SK-N-MC (cell line): ENCODE results near the gene QRICH2.

DNA sequence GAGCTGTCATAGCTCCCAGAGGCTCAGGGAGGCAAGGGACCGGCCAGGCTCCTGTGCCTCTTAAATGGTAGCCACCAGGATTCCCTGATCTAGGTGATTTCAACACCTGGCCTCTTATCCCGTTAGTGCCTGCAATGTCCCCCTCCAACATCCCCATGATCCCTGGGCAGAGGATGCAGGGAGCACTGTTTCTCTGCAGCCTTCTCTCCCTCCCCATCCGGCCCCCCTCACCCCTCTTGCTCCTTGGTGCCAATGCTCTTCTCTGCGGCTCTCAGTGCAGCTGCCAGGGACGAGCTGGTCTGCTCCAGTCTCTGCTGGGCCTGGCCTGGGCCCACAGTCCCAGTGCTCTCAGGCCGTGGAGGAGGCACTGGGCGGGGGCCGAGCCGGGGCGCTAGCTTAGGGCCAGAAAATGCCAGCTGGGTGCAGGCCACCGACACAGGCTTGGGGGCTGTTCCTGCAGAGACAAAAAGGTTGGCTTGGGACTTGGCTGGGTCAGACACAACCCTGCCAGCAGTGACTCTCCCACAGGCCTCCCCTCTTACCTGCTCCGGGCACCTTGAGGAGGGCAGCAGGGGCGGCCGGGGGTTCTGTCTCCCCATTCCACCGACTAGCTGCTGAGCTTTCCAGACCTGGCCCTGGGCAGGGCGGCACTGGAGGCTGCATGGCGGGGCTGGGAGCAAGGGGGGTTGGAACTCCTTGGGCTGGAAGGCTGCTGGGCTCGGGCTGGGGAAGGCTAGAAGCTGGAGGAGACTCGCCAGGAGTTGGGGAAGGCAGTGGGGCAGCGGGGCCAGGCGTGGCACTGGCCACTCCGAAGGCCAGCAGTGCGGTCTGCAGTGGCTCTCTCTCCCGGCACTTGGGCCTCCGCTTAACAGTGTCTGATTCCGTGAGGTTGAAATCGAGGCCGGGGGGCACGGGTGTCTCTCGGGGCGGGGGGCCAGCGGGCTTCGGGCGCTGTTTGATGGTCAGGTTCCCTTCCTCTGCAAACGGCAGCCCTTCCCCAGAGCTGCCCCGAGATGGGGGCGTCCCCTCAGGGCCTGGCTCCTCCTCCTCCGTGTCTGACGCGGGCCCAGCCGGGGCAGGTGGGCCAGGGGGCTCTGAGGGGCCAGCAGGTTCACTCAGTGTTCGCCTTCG, 13.7 kb downstream of the CASKIN2 start:
- RRBS, result 91% methylated on average over 5 of the region's 43 CpGs

DNA sequence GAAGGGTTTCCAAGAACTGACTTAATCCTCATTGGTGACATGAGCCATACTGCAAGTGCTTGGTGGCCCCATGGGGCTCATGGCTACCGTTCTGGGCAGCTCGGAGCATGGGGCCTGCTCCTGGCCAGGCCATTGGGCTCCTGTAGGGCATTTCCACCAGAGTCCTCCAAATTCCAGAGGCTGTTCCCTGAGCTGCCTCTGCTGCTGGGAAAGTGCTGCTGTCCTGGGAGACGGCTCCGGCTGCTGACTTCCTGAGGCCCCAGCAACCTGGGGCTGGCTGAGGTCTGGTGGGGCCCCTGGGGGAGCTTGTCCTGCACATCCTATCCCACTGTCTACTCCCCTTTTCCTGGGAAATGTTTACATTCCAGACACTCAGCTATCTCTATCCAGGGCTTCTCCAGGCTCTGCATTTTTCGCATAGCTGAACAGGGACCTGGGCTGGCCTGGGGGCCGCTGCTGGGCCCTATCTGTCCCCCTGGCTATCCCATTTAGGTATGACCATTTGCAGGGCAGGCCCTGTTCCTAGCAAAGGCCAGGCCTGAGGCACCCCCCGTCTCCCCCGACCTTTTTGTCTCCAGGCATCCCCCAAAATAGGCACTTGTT, 27.4 kb downstream of the LLGL2 start:
- RRBS, result no CpG with 5 or more reads among the region's 8 CpGs

DNA sequence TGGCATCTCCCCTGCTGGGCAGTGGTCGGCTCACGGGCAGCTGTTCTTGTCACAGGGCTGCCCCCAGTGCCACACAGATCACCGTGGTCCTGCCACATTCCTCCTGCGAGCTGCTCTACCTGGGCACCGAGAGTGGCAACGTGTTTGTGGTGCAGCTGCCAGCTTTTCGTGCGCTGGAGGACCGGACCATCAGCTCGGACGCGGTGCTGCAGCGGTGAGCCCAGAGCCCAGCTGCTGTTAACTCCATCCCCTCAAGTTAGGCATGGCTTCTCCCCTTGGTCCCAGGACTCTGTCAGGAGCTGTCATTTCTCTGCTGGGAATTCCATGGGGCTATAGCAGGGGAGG, 28.4 kb upstream of the MYO15B start:
- RRBS, result no CpG with 5 or more reads among the region's 13 CpGs

DNA sequence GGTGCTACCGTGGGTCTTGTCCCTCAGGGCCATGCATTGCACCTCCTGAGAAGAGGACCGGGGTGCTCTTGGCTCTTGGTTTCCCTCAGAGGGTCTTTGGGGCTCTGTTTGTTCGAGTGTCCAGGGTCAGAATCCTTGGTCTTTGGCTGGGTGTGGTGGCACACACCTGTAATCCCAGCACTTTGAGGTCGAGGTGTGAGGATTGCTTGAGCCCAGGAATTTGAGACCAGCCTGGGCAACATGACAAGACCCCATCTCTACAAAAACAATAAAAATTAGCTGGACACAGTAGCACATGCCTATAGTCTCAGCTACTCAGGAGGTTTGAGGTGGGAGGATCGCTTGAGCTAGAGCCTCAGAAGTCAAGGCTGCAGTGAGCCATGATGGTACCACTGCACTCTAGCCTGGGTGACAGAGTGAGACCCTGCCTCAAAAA, 22.2 kb upstream of the SMIM5 start:
- RRBS, result no CpG with 5 or more reads among the region's 5 CpGs

DNA sequence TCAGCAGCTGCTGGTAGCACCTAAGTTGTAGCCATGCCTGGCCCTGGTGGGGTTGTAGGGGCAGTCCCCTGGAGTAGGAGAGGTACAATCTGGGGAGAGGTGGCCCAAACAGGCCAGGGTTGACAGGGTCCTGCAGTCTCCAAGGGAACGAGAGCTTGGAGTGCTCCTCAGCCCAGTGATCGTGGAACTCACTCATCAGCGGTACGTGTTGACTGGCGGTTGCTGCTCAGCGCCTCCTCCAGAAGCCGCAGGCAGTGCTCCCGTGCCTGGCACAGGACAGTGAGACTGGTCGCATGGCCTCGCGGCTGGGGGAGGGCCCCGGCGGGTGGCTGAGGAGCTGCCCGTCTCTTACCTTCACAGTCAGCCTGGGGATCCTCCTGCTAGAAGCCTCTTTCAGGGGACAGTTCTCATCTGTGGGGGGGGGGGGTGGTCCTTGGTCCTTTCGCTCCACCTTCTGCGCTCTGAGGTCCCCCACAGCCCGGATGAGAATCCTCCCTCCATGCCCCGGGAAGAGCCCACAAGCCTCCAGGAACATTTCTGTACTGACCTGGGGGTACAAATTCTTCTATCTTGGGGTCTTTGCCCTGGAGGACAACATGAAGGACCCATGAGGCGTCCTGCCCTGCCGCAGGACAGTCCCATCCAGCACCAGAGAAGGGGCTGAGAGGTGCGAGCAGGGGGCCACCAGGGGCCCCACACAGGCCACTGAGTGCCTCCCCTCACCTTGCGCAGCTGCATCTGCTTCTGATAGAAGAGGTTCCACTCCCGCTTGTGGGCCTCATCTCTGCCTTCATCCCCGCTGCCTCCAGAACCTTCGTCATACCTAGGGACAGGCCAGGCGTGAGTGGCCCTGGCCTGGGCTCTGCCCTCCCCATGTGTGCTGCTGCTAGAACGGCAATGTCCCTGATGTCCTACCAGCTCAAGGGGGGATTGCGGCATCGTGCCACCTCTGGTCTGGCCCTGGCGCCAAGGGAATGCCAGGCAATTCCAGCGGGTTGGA, 2.5 kb upstream of the SMIM5 start:
- RRBS, result no CpG with 5 or more reads among the region's 31 CpGs

DNA sequence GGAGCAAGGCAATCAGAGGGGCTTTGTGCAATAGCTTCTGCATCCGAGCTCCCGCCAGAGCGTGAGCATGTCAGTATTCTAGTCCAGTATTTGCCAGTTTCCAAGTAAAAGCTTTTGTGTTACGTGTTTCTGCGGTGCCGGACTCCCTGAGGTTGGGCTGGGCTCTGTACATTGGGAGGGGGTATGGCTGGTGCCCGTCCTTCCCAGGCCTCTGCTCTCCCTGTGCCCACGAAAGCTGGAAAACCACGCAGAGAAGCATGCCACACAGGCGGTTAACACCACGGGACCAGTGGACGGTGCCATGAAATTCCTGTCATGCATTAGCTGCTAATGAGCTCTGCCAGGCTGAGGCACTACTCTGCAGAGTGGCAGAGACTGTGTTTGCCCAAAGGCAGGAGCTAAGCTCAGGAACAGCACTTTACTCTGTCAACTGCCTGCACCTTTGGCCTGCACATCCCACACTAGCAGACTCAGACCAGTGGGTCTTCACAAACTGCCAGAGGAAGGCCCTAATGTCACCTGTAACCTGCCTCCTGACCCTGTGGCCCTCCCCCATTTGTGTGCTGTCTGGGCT, 4.7 kb upstream of the SMIM6 start:
- RRBS, result no CpG with 5 or more reads among the region's 12 CpGs

DNA sequence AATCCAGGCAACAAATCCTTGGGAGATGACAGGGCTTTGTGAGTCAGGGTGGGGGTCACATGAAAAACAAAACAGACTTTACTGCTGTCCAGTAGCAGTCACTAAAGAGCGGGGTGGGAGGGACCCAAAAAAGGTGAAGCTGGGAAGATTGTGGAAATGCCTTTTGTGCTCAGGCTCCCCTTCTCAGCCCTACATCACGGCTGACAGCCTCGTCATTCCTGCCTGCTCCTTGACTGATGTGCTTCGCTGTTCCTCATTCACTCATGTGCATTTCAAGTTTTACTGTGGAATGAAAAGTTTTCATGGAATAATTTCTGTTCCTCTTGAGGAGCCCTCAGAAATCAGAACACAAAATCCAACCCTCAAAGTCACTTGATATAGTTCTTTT, 6.5 kb downstream of the SAP30BP start:
- RRBS, result no CpG with 5 or more reads among the region's 4 CpGs

- RRBS, result 93% methylated on average over 6 of the region's 24 CpGs
Measured at GRCh38 chr17:75723768-75724769, 2.8 kb downstream of the ITGB4 start.

- RRBS, result no CpG with 5 or more reads among the region's 16 CpGs
Measured at GRCh38 chr17:75755529-75756006, 9.4 kb downstream of the GALK1 start.

DNA sequence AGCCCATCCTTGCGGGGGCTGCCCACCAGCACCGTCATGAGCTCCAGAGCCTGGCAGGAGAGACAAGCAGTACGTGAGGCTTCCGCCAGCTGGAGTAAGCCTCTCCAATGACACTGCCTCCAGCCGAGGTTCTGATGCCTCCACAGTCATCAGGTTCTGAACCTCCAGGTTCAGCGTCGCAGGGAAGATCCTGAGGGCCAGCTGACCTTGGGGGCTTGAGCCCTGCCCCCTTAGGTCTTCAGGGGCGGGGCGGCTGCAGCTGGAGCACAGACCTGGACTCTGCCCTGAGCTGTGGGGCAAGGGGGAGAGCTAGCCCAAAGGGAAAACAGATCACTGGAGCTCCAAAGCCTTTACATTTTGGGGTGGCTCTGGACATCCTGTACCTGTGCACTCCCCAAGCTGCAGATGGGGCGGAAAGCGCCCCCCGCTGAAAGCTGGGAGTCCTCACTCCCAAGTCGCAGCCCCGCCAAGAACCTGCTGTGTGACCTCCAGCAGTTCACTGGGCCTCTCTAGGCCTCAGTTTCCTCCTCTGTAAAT, 887 bp downstream of the GALK1 start:
- RRBS, result no CpG with 5 or more reads among the region's 14 CpGs

- RRBS, result no CpG with 5 or more reads among the region's 35 CpGs
Measured at GRCh38 chr17:75830397-75831581, 13.4 kb downstream of the UNC13D start.

- RRBS, result no CpG with 5 or more reads among the region's 9 CpGs
Measured at GRCh38 chr17:75854388-75854896, 693 bp downstream of the WBP2 start.

DNA sequence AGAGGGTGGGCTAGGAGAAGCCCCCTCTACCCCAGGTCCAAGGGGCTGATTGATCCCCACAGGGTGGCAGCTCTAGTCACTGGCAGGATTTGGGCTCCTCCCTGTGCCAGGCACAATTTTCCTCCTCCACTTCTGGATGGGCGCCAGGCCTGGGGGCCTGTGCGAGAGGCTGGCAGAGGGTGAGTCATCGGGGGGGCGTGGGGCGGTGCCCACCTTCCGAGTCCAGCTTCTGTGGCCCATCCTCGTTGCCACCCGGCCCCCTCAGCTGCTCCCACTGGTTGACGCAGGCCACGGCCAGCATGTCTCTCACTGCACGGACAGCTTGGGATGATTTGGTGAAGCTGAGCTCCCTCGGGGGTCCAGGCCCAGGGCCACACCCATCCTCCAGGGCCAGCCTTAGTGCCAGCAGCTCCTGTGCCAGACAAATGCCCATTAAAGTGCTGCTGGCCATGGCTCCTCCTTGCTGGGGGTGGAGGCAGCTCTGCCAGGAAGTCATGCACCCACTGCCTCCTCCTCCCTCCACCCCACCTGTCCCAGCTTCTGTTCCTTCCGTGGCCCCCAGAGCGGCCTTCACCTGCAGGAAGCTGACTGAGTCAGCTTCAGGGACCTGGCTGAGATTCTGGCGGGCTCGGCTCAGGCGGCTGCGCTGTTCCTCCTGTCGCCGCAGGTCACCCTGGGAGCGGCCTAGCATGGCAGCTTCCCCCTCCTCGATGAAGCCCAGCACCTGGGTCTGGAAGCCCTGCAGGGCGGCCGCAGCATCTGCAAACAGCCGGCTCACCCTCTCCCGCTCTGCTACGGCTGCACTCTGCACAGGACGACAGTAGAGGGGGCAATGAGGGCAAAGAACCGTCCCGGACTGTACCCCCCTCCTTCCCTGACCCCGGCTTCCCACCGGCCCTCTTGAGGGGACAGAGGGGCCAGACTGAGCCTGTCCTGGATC, 2.4 kb downstream of the TRIM47 start:
- RRBS, result 92% methylated on average over 5 of the region's 32 CpGs

DNA sequence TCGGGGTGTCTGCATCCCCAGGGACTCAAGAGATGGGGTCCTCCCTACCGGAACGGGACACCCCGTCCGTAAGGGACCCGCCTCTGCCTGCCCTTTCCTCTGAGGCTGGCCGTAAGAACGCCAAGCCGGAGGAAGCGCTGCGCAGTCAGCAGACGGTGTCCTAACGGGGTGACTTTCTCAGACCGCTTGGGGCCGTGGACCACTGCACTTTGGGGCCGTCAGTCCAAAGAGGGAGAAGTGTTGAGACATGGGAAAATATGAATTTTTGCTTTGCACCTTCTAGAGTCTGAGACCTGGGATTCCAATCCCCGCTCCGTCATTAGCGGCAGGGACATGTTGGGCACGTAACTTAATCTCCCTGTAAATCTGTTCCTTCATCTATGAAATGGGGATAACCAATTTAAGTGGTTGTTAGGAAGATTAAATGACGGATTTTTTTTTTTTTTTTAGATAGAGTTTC, 579 bp upstream of the SRP68 start:
- RRBS, result 9% methylated on average over 8 of the region's 21 CpGs

DNA sequence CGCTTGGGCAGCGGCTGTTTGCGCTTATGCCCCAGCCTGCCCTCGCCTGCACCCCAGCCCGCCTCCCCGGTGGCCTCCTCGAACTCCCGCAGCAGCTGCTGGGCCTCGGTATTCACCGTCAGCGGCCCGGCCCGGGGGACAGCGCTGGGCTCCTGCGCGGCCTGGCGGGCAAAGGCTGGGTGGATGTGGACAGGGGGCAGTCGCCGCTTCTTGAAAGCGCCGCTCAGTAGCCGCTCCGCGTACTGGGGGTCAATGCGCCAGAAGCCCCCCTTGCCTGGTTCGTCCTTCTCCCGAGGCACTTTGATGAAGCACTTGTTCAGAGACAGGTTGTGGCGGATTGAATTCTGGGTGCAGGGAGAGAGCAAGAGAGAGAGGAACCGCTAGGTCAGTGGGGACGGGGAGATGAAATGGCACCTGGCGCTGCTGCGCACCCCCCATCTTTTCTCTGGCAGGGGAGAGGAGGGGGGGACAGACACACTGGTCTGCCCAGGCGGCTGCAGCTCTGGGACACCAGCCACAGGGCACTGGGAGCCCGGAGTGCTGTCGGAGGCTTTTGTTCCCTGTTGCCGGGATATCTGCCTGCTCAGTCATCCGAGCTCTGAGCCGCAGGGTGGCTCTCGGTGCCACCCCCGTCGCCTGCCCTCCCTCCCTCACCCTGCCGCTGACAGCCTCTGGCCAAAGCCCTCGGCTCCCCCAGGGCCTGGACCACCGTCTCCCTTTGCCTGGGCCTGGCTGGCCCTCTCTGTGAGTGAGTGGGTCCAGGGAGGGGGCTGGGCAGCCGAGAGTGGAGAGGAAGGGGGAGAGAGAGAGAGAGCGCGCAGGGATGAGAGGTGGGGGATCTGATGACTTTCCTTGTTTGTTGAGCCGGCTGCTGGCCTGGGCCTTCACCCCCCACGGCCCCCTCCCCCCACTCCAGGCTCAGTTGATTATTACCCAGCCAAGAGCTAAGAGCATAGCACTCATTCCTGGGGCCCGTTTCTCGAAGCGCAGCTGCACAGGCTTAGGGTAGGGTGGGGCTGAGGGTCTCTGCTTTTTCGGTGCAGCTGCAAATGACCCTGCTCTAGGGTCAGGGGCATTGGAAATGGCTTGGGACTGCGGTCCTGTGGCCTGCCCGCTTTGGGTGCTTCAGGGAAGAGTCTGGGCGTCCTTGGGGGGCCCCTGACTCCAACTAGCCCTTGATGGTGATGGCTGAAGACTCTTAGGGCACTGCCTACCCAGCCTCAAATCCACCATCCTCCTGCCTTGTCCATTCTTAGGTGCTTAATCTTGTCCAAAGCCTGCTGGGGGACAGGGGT, 2.8 kb downstream of the FOXJ1 start:
- RRBS, result no CpG with 5 or more reads among the region's 56 CpGs

- RRBS, result no CpG with 5 or more reads among the region's 6 CpGs
Measured at GRCh38 chr17:76155954-76156370, 14.9 kb upstream of the FOXJ1 start.

DNA sequence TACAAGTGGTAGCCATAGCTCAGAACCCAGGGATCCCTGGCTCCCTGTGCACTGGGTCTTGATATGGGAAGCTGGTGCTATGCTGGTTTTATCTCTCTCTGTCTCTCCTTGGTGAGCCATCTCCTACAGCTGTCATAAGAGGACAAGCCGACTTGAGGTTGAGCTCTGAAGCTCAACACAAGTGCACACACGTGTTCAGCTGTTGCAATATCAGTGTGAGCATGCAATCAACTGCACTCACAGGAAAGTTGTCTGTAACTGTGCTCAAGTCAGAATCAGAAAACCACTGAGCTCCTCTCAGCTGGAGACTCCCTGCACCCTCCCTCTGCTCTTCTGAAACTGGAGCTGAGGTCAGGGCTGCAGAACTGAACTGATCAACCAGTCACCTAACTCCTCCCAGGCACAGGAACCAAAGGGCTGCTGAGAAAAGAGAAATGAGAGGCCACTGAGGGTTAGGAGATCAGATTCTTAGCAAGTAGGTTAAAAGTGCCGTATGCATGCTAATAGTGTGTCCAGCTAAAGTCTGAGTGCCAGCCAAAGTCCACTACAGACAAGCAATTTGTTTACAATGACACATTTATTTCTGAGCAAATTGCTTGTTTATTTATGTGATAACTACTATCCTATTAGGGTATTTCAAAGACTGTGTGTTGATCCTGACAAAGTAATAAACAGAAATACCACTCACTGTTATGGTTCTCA, 6.2 kb upstream of the RNF157 start:
- RRBS, result no CpG with 5 or more reads among the region's 3 CpGs

GRCh38 chr17:76261568-76262296, 3.4 kb upstream of the UBALD2 start:
- RRBS, result 94% methylated on average over 2 of the region's 17 CpGs

- RRBS, result no CpG with 5 or more reads among the region's 10 CpGs
Measured at GRCh38 chr17:76306208-76306686, 1.8 kb downstream of the QRICH2 start.

GRCh38 chr17:76308200-76308365, at the start of gene QRICH2:
QRICH2 (minus strand) TSS chr17:76308276.
- RRBS, result 100% methylated on average over 5 of the region's 17 CpGs